Measurements from ENCODE around the gene UBR4.

DNA sequence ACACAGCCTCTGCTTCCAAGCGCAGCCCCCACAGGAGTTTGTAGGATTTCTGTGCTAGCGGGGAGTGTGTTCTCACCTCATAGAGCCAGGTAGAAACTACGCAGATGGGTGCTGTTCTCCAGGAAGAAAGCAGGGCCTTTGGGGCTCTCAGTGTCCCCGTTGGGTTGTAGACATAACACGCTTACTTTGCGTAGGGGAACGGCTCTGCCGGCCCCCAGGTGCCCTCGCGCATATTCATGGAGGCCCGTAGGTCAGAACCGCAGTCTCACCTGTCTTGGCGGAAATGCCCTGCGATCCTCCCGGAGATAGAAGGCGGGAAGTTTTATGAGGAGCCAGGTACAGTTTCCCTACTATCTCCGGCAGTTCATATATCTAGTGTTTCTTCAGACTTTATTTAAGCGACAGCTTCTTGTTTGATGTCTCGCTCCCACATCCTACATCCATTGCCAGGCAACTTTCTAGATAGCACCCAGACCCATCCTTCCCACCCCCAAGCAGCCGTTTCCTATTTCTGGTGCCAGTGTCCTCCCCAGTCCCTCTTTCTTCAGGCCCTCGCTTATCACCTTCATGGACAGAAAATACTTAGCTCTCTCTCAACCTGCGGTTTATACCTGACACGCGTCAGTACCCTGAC lies 25.1 kb upstream of the CROCC start:
- PRO-cap, result no peak

DNA sequence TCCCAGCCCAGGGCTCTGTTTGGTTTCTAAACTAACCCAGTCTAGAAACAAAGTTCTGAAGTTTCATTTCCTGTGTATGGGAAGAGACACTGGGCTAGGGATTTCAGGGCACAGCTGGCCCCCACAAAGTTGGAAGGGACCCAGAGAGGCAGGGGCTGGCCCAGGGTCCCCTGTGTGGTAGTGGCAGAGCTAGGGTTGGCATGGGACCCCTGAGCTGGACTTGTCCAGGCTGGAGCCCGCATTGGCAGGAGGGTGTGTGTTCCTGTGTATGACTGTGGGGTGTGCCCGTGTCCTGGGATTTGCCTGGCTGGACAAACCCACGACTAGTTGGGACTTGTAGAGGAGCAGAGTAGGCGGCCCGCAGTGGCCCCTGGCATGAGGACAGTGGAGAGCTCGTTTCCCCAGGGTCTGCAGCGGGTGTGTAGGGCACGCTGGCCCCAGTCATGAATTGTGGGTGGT lies 3.7 kb downstream of the CROCC start:
- PRO-cap, result no peak

DNA sequence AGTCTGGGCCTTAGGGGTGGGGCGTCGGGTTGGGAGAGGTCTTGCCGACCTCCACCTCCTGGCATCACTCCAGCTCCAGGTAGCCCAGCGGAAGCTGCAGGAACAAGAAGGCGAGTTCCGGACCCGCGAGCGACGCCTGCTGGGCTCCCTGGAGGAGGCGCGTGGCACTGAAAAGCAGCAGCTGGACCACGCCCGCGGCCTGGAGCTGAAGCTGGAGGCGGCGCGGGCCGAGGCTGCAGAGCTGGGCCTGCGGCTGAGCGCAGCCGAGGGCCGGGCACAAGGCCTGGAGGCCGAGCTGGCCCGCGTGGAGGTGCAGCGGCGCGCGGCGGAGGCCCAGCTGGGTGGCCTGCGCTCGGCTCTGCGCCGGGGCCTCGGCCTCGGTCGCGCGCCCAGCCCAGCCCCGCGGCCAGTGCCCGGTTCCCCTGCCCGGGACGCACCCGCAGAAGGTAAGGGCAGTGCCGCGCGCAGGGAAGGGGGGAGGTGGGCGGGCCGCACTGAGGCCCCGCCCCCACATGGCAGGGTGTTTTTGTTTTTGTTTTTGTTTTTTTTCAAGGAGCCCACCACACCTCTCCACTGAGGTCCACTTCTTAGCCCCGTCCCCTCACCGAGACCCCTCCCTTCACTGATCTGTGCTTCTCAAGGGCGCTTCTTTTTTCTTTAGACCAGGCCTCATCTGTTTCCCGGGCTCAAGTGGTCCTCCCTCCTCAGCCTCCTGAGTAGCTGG lies 19.6 kb downstream of the MFAP2 start:
- PRO-cap, result bidirectional peak, plus-strand start at position 236 of the sequence, minus-strand start at position 81 of the sequence; unidirectional peak, minus-strand start at position 445 of the sequence

- PRO-cap, result no peak
Measured at GRCh38 chr1:16984663-16985111, 4.3 kb upstream of the MFAP2 start.

- PRO-cap, result no peak
Measured at GRCh38 chr1:17109848-17110262, 9.4 kb downstream of the PADI2 start.

DNA sequence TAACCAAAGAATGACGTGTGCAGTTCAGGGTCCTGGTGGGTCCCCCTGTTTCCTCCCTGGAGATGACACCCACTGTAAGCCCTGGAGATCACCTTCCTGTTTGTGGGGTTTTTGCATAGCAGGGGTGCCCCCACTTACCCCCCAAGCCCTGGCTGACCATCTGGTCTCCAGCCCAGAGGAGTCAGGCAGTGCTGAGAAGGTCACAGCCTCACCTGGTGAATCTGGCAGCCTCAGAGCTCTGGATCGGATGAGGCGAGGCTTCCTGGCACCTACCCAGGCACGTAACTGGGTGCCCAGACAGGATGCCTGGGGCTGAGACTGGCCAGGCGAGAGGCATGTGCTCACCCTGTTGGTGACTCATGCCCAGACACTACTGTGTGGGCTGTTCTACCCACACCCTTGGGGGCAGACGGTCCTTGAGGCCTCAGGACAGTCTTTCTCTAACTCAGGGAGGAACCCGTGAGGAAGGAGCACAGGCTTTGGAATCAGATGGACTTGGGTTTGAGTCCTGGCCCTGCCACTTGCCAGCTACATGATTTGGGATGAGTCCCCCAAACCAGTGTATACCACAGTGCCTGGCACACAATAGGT lies 15.2 kb upstream of the PADI3 start:
- PRO-cap, result no peak

DNA sequence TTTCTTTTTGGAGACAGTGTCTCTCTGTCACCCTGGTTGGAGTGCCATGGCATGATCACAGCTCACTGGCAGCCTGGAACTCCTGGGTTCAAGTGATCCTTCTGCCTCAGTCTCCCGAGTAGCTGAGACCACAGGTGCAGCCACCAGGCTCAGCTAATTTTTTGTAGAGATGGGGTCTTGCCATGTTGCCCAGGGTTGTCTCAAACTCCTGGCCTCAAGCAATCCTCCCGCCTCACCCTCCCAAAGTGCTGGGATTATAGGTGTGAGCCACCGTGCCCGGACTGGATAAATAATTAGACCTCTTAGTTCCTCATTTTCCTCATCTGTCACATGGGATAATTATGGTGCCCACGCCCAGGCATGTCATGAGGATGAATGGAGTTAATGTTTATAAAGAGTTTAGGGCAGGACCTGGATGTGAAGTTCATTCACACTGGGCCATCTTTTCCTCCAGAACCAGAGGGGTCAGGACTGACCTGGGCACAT lies 23.7 kb downstream of the PADI3 start:
- PRO-cap, result no peak

DNA sequence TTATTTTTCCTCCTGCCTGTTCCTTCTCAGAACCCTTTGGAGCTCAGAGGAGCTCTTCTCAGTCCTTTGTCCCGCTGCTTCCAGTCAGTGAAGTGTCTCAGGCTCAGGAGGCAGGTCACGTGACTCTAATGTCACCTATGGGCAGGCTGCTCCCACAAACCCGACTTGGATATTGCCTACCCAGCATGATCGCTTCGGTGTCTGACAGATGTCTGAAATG lies 5.2 kb downstream of the PADI6 start:
- PRO-cap, result no peak

- PRO-cap, result unidirectional peak, plus-strand start at chr1:17538979
Measured at GRCh38 chr1:17537847-17539120, 1.2 kb upstream of the ARHGEF10L start.

- PRO-cap, result no peak
Measured at GRCh38 chr1:17584082-17584839, 44.8 kb downstream of the ARHGEF10L start.

GRCh38 chr1:17597613-17598338 lies 58.3 kb downstream of the ARHGEF10L start:
- PRO-cap, result no peak

DNA sequence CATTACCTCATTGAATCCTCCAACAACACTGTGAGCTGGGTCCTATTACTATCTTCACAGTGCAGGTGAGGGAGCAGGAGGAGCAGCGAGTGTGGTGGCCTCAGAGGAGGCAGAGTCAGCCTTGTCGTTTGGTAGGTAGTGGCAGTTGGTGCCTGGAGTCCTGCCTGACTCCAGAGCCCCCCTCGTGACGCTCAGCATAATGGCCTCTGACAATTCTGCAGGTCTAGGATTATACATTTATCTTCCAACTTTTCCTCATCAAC lies 23.2 kb upstream of the PAX7 start:
- PRO-cap, result no peak

DNA sequence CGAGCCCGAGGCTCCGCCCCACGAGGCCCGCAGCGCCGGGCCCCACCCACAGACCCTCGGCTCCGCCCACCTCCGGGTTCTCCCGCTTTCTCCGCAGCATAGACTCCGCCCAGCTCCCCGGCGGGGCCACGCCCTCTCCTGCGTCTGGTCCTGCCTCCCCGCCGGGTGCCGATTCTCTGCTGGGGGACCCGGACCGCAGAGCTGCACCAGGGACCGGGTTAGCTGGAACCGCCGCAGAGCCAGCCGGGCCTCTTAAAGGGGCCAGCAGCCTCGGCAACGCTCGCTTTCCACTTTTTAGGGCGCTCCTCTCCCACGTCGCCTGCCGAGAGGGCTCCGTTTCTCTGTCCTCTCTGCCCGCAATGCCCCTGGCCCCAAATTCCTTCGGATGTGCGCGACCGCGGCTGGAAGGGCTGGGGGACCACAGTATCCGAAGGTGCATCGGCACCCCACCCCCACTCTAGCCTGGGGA lies 325 bp upstream of the IFFO2 start:
- PRO-cap, result bidirectional peak, plus-strand start at position 198 of the sequence, minus-strand start outside the sequence

GRCh38 chr1:19077782-19078583 lies 121.5 kb upstream of the IFFO2 start:
- PRO-cap, result no peak

DNA sequence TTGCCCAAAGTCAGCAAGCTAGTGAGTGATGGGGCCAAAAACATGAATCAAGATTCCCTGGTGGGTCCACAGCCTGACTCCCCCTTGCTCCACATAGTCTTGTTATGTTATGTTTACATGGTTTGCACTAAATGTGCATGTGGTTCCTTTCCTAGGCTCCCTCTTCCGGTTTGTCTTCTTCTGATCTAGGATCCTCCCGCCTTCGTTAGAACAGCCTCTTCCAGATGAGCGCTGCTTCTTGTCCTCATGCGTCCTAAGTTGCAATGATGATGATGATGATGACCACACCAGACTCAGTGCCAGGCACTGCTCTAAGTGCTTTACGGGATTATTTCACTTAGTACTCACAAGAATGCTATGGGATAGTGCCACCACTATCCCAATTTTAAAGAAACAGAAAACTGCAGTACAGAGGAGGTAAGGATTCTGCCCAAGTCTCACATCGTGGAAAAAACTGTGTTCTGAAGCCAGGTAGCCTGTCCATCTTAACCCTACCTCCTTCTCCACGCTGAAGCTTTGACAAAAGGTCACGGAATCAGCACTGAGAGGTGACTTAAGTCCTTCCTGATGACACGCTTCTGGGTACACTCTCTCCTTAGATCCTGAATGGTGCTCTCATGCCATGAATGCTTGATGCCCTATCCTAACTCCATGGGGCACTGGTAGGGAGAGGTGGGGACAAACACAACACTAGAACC lies 125.6 kb upstream of the IFFO2 start:
- PRO-cap, result no peak

- PRO-cap, result no peak
Measured at GRCh38 chr1:19089485-19090009, 120.5 kb downstream of the UBR4 start.

- PRO-cap, result no peak
Measured at GRCh38 chr1:19137755-19138614, 72.1 kb downstream of the UBR4 start.

DNA sequence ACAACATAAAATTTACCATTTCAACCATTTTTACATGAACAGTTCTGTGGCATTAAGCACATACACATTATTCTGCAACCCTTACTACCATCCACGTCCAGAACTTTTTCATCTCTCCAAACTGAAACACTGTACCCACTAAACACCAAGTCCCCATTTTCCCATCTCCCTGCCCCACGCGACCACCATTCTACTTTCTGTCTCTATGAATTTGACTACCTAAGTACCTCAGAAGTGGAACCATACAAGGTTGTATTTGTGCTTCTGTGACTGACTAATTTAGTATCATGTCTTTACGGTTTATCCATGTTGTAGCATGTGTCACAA lies 28.3 kb downstream of the UBR4 start:
- PRO-cap, result no peak

GRCh38 chr1:19210133-19211225 lies at the start of gene UBR4:
Gene UBR4 (minus strand): TSS chr1:19210266.
- PRO-cap, result bidirectional peak, plus-strand start at chr1:19210395, minus-strand start at chr1:19210256

DNA sequence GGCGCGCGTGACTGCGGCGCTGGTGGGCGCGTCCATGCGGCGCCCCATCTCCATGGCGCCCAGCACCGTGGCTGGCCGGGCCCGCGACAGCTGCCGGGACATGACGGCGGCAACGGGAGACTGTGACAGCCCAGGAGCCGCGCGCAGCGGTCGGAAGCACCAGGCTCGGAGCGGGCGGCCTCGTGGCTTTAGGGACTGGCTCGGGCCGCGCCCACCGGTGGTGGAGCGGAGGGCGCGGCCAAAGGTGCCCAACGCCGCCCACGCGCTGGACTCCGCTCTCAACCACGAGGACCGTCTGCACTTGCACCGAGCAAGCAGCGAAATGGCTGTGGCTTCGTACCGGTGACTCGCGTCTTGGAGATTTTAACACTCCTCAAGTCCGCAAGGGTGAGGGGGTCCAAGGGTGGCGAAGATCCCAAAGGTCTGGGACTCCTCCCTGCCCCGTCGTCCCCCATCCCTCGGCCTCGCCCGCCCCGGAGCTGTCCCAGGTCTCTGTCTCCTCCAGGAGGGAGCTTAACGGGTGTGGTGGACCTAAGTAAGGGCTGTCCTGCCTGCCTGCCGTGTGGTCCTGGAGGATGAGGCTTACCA lies 14.5 kb downstream of the AKR7A3 start:
- PRO-cap, result bidirectional peak, plus-strand start at position 287 of the sequence, minus-strand start at position 202 of the sequence

Data from jejunum (tissue), 1 donor.